Testis (tissue), 5 donors: ENCODE measurements around a stretch of chr3.

DNA sequence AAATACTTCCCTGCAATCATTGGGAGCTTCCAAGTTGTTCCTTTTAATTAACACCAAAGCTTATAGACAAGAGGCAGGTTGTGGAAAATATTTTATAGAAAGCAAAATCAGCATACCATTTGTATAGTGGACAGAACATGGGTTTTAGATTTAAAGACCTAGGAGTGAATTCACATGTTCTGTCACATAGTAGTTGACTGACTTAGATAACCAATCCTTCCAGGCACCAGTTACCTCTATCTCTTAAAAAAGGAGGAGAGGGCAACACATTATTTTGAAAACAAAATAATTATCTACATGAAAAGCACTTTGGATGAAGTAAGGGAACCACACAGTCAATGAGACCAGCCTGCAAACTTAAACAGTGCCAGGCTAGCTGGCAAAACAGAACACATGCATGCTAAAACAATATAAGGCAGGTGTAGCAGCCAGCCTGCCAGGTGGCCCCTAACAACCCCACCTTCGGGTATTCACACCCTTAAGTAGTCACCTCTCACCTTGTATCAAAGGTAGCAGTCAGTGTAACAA, 76.7 kb downstream of the MB21D2 start:
- PRO-cap, 3 experiments = peak in 3 of 3 experiments; most common plus-strand start position 247 of the sequence (in 3)
- RAMPAGE, long total RNA, 2 experiments = no peak in any of the 2 experiments
- RRBS = no CpG with 5 or more reads among the region's 1 CpG

DNA sequence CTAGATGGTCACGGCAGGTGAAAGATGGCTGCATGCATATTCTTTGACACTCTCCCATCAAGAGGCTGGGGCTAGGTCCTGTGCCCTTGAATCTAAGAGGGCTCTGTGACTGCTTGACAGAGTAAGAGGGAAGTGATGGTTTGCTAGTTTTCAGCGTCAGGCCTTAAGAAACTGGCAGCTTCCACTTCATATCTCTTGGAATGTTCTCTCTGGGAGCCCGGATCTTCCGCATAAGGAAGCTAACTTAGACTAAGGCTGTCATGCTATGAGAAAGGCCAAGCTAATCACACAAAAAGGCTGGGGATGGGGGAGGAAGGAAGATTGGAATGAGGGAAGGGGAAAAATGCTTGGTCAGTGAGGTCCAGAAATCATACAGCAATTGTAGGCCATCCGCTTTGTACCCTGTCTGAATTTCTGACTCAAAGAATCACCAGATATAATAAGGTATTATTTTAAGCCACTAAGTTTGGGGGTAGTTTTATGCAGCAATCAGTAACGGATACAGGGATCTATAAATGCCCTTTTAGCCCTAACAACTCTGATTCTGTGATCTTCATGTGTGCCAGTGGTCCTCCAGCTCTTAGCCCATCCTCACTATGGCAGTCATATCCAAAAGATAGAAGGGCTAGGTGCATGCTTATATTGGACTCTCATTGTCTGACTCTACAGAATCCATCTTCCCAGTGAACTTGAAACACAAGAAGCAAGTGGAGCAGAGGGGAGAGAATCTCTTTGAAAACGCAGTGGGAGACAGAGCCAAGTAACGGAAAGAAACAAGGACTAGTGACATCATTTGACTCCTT, 49.8 kb downstream of the MB21D2 start:
- PRO-cap, 3 experiments = no peak in any of the 3 experiments
- RAMPAGE, long total RNA, 2 experiments = no peak in any of the 2 experiments
- RRBS = no CpG with 5 or more reads among the region's 8 CpGs

DNA sequence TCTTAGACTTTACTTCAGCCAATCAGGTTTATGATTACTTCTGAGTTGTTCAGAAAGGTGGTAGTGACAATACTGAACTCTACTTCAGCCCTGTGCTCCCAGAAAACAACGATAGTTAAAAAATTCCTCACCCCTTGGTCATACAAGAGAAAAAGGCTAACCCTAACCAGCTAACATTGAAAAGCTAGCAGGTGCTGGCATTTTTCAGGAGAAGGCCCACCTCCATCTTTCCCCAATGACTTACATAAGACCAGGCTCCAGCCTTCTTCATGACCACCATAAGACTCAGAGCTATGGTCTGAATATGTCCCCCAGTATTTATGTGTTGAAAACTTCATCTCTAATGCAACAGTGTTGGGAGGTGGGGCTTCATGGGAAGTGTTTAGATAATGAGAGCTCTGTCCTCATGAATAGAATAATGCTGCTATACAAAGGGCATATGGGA, 125.4 kb upstream of the PLAAT1 start:
- PRO-cap, 3 experiments = no peak in any of the 3 experiments
- RAMPAGE, long total RNA, 2 experiments = no peak in any of the 2 experiments
- RRBS = no CpG with 5 or more reads among the region's 1 CpG

DNA sequence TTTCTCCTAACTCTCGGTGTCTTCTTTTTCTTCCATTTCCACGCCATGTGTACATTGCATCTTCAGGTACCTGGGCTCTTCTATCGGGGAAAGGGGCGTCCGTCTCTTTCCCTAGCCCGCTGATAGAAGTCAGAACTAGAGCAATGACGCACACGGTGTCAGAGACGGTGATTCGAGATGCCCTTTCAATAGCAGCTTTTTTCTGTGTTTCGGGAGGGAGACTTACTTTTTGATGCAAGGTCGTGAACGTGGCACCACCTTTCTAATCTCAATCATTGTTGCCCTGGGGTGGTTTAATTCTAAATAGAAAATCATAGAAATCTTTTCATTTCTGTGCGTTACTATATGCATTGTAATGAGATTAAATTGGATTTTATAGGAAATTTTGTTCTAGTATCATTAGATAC, 797 bp downstream of the OPA1 start:
- PRO-cap, 3 experiments = peak in 3 of 3 experiments; most common minus-strand start position 124 of the sequence (in 2)
- RAMPAGE, long total RNA, 2 experiments = start-site peak on the minus strand in 1 of 2 experiments, centred at position 114 of the sequence, 20 reads per replicate
- RRBS = no CpG with 5 or more reads among the region's 14 CpGs

DNA sequence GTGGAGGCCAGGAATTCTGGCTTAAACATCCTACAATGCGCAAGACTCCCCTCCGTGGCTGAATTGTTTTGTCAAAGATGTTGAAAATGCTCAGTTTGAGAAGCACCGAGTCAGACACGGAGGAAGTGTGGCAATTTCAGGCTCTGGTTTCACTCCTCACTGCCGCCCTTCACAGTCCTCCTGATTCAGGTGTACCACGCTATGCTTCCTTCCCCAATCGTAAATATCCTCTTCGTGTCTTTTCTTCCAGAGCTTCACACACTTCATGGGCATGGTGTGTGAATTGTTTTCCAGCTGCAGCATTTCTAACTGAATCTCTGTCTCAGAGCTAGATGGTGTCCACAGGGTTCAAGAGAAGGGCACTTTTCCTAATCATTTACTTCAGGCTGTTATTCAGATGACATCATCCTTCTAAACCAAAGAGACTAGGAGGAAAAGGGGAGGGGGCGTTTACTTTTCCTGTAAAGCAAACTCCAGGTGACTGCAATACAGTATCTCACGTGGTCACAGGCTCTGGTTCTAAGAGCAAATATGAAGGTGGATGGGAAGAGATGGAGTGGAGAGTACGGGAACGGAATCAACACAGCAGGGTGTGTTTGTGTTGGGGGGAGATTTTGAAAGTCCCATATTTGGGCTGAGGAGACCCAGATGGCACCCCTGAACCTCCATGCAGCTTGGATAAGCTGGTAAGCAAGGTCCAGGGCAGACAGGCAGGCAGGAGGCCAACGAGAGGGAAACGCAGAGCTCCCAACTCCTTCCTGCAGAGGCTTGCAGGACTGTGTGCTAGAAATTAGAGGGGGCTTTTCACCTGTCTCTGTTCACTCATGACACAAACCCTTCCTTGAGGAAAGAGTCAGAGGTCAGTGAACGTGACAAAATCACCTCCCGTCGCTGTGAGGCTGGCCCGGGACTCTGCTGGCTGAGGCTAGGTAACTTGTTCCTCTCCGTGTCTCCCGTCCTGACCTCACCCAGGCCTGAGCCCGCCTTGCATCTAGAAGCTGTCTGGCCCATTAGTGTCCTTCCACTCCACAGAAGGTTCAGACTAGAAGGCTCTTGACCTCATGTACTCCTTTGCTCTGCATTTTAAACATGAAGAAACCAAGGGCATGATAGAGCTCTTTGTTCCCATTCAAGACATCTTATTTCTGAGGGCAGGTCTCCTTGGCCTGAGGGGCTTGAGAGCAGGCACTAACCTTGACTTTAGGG, 151.2 kb downstream of the OPA1 start:
- PRO-cap, 3 experiments = no peak in any of the 3 experiments
- RAMPAGE, long total RNA, 2 experiments = no peak in any of the 2 experiments
- RRBS = no CpG with 5 or more reads among the region's 21 CpGs

GRCh38 chr3:193828231-193829129, 235.5 kb downstream of the OPA1 start:
- PRO-cap, 3 experiments = no peak in any of the 3 experiments
- RAMPAGE, long total RNA, 2 experiments = no peak in any of the 2 experiments
- RRBS = no CpG with 5 or more reads among the region's 14 CpGs

- PRO-cap, 3 experiments = no peak in any of the 3 experiments
- RAMPAGE, long total RNA, 2 experiments = no peak in any of the 2 experiments
- RRBS = no CpG with 5 or more reads among the region's 12 CpGs
These were observed 250.1 kb downstream of the OPA1 start for GRCh38 chr3:193843001-193843524.

DNA sequence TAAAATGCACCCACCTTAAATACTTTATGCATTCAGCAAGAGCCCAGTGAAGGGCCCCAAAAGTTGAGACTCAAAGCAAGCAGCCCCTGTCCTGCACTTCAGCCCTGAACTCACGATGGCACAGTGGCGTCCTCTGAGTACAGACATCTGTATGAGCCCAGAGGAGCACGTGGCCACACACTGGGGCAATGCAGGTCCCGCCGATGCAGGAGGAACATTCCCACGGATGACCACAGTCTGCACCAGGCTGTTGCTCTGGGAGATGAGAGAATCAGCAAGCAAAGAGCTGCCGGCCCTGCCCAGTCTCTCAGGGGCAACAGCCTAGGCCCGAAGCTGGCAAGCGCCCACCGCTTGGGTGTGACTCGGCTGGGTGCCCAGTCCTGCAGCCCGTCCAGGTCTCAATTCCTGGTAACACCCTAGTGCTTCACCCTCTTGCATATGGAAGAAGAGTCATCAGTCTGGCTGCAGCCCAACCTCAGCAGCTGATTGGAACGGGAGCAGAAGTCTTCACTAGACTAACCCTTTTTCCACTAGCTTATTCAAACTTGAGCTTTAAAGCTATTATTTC, 153.7 kb upstream of the HES1 start:
- PRO-cap, 3 experiments = no peak in any of the 3 experiments
- RAMPAGE, long total RNA, 2 experiments = no peak in any of the 2 experiments
- RRBS = no CpG with 5 or more reads among the region's 13 CpGs

DNA sequence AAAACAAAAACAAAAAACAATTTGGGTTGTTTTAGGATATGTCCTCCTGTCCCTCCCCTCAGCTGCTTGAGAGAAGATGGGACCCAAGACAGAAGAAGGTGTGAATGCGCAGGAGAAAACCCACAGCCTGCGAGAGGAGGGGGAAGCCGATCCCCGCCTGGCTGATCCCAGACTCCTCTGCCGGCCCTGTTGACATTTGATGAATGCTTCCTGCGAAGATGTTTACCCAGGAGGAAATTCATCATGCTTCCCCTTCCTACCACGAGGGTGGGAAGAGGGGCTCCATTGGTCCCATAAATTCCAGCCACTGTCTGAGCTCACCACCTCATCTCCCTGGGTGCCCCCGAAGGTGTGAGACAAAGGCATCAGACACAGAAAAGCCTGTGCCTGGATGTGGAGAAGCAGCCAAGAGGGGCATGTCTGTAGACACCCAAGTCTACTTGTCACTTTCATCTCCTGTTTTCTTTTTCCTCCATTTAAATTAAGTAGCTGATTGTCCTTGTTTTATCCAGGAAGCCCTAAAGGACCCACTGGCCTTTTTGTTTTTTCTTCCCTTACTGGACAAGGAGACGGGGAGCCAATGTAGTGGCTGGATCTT, 95.4 kb upstream of the HES1 start:
- PRO-cap, 3 experiments = peak in 1 of 3 experiments; most common plus-strand start position 285 of the sequence (in 1); most common minus-strand start position 179 of the sequence (in 1)
- RAMPAGE, long total RNA, 2 experiments = no peak in any of the 2 experiments
- RRBS = no CpG with 5 or more reads among the region's 9 CpGs

GRCh38 chr3:194057963-194058859, 77.7 kb upstream of the HES1 start:
- PRO-cap, 3 experiments = peak in 2 of 3 experiments; most common minus-strand start chr3:194058403 (in 2)
- RAMPAGE, long total RNA, 2 experiments = start-site peak on the minus strand in 2 of 2 experiments, at chr3:194058379-194058512 at its widest, 19 to 25 reads per replicate
- RRBS = 2% methylated on average over 19 of the region's 40 CpGs

- PRO-cap, 3 experiments = no peak in any of the 3 experiments
- RAMPAGE, long total RNA, 2 experiments = no peak in any of the 2 experiments
- RRBS = no CpG with 5 or more reads among the region's 7 CpGs
These were observed 63.7 kb upstream of the HES1 start for GRCh38 chr3:194072214-194072626.

- PRO-cap, 3 experiments = no peak in any of the 3 experiments
- RAMPAGE, long total RNA, 2 experiments = no peak in any of the 2 experiments
- RRBS = no CpG with 5 or more reads among the region's 2 CpGs
These were observed 34.4 kb upstream of the HES1 start for GRCh38 chr3:194101514-194101911.

GRCh38 chr3:194130543-194131820, 5.0 kb upstream of the HES1 start:
- PRO-cap, 3 experiments = no peak in any of the 3 experiments
- RAMPAGE, long total RNA, 2 experiments = no peak in any of the 2 experiments
- RRBS = no CpG with 5 or more reads among the region's 25 CpGs

DNA sequence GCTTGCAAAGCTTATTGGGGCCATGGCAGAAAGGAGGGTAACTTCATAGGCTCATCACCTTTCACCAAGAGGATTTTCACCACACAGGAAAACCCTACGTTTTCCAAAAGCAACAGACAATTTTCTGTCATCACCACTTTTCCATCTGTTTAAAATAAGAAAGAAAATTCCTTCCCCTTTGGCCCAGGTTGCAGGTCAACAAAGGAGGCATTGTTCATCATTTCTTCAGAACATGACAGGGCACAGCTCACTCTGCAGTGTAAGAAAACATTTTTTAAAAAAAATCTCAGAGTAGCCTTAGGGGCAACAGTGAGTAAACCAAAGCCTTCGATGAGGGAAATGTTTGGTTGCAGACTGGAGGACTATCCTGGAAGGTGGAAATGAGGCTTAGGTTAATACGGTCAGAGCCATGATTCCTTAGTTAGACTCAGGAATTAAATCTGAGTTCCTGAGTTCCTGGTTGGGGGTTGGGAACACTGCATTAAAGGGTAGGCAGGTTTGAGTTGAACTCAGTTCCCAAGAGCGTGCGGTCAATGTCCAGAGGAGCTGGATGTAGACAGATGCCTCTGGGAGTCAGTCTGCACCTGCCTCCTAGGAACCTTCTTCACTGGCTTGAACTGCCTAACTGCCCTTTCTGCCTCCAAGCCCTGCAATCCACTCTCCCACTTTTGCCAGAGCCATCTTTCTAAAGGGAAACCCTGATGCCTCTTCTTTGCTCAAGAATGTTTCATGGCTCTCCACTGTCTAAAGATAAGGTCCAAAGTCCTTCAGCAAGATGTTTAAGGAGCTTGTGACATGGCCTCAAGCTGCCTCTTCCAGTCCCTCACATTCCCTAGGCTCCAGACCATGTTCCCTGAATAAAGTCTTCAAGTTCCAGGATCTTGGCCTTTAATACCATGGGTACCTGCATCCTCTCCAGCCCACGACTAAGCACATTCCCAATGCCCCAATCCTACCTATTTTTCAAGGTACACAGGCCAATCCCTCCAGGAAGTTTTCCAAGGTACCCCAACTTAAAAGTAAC, 3.2 kb upstream of the HES1 start:
- PRO-cap, 3 experiments = no peak in any of the 3 experiments
- RAMPAGE, long total RNA, 2 experiments = no peak in any of the 2 experiments
- RRBS = no CpG with 5 or more reads among the region's 6 CpGs

- PRO-cap, 3 experiments = no peak in any of the 3 experiments
- RAMPAGE, long total RNA, 2 experiments = no peak in any of the 2 experiments
- RRBS = 11% methylated on average over 6 of the region's 13 CpGs
These were observed 40.7 kb downstream of the HES1 start for GRCh38 chr3:194176650-194177000.

GRCh38 chr3:194212629-194213557, 76.9 kb downstream of the HES1 start:
- PRO-cap, 3 experiments = no peak in any of the 3 experiments
- RAMPAGE, long total RNA, 2 experiments = no peak in any of the 2 experiments
- RRBS = 74% methylated on average over 4 of the region's 19 CpGs

DNA sequence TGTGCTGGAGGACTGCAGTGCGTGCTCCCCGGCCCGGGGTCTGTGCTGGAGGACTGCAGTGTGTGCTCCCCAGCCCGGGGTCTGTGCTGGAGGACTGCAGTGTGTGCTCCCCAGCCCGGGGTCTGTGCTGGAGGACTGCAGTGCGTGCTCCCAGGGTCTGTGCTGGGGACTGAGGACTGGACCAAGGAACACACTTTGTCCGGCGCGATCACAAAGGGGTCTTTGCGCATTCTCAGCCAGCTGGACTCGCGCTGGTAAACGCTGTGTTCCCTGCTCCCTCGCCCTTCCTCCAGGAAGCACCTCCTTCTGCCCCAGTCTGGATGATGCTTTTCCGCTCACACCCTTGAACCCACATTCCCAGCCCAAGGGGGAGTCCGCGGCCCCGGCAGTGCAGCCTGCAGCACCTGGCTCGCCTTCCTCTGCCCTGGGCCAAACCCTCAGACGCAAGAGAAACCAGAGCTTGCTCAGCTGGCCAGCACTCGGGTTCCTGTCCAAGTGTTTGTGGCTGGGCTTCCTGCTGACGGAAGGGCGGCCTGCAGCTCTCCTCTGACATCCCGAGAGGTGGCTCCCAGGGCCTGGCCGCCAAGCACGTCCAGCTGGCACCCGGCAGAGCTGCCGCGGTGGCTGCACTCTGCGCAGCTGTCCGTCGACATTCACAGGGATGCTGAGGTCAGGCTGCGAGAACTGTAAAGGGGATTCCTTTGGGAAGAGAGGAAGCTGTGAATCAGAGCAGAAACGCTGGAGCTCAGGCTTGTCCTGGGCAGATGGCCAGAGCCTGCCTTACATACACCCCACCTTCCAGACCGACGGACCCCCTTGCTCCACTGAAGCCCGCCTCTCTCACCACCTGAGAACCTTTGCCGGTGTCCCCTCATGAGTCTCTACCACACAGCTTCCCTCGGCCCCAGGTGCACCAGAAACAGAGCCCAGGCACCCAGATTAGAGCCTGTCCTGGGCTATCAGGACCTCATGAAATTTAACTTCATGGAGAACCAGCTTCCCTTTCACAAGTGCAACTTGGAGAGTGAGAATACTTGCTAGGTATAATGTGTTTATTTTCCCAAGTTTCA, 85.7 kb downstream of the CPN2 start:
- PRO-cap, 3 experiments = peak in 1 of 3 experiments; most common minus-strand start position 248 of the sequence (in 1)
- RAMPAGE, long total RNA, 2 experiments = no peak in any of the 2 experiments
- RRBS = 62% methylated on average over 1 of the region's 39 CpGs

DNA sequence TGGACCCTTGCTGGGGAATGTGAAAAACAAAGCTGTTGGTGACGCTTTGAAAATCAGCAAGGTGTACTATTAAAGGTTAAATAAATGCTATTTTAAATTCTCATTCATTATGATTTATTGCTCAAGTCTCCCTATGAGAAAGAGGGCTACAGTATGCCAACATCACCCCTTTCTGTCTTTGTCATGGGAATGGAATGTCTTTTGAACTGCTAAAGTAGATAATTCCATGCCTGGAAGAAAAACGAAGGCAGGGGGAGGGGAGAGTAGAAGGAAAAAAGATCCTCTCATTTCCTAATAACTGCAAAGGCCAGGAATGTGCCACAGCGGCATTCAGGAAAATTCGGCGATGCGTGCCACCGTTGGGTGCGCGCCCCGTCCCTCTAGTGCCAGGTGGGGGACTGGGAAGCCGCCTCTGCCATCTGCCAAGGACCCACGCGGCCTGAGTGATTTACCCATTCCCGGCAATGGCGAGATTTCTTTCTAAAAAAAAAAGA, 54.7 kb downstream of the CPN2 start:
- PRO-cap, 3 experiments = peak in 2 of 3 experiments; most common plus-strand start position 323 of the sequence (in 2)
- RAMPAGE, long total RNA, 2 experiments = no peak in any of the 2 experiments
- RRBS = 0% methylated on average over 2 of the region's 15 CpGs

- PRO-cap, 3 experiments = peak in 3 of 3 experiments; most common plus-strand start chr3:194315680 (in 1); most common minus-strand start chr3:194315649 (in 3)
- RAMPAGE, long total RNA, 2 experiments = no peak in any of the 2 experiments
- RRBS = 2% methylated on average over 18 of the region's 59 CpGs
These were observed 35.9 kb downstream of the CPN2 start for GRCh38 chr3:194314856-194315961.

DNA sequence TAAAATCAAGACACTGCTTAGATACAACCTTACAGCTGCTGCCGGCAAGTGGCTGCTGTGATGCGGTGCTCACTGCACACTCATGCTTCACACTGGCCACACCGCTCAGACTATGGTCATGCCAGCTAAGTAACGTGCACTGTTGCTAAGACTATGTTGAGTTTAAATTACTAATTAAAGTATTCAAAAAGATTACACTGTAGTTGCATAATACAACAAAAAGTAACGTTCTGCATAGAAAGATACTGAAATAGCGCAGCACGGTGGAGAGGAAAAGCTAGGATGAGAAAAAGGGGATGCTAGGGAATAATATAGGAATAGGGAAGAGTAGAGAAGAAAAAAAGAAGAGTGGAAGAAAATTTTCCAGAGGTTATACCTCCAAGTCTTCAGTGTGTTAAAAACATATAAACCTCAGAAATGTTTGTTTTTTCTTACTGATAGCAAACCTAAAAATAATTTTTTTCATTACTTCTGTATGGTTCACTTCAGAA, 12.0 kb downstream of the ATP13A3 start:
- PRO-cap, 3 experiments = no peak in any of the 3 experiments
- RAMPAGE, long total RNA, 2 experiments = no peak in any of the 2 experiments
- RRBS = no CpG with 5 or more reads among the region's 7 CpGs